Endometrial microvascular endothelial cells (primary cell): ENCODE measurements around the genes MFSD14B and FBP1.

DNA sequence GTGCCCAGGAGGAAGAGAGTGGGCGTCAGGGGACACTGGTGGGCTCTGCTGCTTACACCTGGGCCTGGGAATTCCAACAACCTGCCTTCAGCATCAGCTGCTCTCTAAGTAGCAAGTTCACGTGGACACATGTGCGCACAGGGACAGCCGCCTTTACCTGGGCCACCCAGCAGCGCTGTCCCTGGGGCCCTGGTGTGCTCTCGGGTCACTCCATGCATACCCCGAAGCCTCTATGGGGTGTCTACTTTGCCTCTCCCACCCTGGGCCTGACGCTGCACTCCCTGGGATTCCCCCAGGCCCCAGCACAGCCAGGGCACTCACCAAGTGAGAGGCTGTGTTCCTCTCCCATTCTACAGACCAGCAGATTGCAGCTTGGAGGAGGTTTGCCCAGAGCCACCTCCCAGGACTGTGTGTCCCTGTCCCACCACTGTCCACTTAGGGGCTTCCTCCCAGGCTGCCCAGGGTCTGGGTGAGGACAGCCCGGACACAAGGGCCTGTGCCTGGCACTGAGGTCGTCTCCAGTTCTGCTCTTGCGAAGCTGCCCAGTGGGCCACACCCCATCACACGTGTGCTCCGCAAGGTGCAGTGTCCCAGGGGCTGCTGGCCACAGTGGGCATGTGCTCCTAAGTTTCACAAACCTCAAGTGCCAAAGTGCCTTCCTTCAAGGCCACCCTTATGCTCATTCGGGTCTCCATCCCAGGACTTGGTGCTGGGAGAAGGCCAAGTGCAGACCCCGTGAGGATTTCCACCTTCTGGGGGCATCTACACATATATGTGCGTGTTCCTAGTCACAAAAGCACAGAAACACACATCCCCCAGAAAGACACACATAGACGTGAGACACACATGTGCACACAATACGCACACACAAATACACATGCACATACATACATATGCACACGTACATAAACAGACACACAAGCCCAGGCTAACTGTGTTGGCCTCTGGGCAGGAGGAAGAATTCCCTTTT is 5.8 kb downstream of the NINJ1 start:
- RAMPAGE, long total RNA = no peak

DNA sequence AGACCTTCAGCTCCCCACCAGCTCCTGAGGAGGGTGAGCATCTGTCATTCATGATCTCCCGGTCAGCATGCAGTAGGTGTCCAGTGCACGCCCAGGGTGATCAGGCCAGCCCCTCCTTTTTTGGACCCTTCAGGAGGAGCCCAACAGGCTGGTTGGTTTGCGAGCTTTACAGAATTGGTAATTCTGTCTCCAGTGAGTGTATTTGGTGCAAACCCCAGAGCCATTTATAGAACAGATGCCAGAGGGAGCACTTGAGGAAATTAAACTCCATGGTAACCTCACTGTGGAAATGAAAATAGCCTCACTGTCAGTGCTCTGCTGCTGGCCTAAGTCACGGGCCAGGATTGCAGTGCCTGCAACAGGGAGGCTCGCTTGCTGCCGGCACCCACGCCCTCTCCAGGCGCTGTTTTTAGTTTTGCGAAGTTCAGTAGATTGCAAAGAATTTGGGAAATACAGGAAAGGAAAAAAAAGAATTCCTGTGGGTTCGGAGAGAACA is 23.5 kb downstream of the WNK2 start:
- RAMPAGE, long total RNA = no peak

- RAMPAGE, long total RNA = no peak
These were observed 46.8 kb downstream of the WNK2 start for GRCh38 chr9:93230572-93231254.

- RAMPAGE, long total RNA = no peak
These were observed 11.0 kb upstream of the FAM120AOS start for GRCh38 chr9:93464291-93464882.

- RAMPAGE, long total RNA = no peak
These were observed 20.1 kb upstream of the PHF2 start for GRCh38 chr9:93556182-93556708.

DNA sequence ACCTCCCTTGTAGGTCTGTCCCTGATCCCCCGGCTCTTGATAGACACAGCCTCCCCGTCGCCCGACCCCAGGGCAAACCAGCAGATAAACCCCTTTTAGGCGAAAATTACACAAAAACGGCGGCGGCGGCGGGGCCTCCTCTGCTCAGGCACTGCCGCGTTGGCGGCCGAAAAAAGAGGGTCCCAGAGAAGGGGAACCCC is 3.0 kb upstream of the BARX1 start:
- RAMPAGE, long total RNA = no peak

DNA sequence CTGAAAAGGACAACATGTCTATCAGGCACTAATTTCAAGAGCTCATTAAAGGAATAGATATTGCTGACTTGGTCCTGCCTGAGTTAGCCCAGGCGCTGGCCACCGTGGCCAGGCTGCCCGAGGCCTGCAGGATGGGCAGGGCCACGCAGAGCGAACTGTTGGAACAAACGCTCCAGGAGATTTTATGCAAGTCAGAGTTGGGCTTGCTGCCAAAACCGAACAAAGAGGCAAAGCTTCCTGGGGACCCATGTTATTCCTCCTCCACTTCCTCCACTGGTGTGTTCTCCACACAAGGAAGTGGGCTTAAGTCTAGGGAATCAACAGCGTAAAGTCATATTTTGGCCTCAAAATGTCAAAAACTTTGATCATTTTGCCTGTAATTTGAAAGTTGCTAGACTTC is 72.7 kb downstream of the PTPDC1 start:
- RAMPAGE, long total RNA = no peak

GRCh38 chr9:94299443-94300441 is 28.7 kb downstream of the NUTM2F start:
- RAMPAGE, long total RNA = no peak

- RAMPAGE, long total RNA = no peak
These were observed at the start of gene MFSD14B for GRCh38 chr9:94374098-94375053. MFSD14B (plus strand) TSS chr9:94374569.

DNA sequence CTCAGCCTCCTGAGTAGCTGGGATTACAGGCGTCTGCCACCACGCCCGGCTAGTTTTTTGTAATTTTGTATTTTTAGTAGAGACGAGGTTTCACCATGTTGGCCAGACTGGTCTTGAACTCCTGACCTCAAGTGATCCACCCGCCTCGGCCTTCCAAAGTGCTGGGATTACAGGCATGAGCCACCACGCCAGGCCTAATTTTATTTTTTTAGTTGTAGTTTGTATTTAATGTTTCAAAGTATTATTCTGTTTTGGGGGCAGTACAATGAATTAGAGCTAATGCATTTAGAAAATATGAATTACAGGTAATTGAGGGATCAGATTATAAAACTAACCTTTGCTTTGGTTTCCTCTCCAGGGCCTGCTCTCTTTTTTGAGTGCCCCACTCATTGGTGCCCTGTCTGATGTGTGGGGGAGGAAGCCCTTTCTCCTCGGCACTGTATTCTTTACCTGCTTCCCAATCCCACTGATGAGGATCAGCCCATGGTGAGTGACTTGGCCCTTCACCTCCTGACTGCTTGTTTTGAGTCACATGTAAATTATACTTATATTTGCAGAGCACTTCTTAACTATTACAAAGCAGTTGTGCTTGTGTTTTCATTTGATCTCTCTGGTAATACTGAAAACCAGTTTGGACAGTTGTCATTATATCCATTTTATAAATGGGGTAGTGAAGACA is 63.8 kb downstream of the MFSD14B start:
- RAMPAGE, long total RNA = no peak

- RAMPAGE, long total RNA = no peak
These were observed 7.8 kb downstream of the FBP1 start for GRCh38 chr9:94631492-94631909.

- RAMPAGE, long total RNA = no peak
These were observed 6.3 kb downstream of the FBP1 start for GRCh38 chr9:94632652-94633762.

- RAMPAGE, long total RNA = no peak
These were observed at the start of gene FBP1 for GRCh38 chr9:94638886-94639699. FBP1 (minus strand) TSS chr9:94639518.

GRCh38 chr9:94666251-94667127 is 27.2 kb upstream of the FBP1 start:
- RAMPAGE, long total RNA = no peak

GRCh38 chr9:94734142-94734367 is 7.6 kb downstream of the AOPEP start:
- RAMPAGE, long total RNA = no peak

GRCh38 chr9:94864997-94865530 is 138.6 kb downstream of the AOPEP start:
- RAMPAGE, long total RNA = no peak

- RAMPAGE, long total RNA = no peak
These were observed 181.5 kb downstream of the AOPEP start for GRCh38 chr9:94907750-94908722.

DNA sequence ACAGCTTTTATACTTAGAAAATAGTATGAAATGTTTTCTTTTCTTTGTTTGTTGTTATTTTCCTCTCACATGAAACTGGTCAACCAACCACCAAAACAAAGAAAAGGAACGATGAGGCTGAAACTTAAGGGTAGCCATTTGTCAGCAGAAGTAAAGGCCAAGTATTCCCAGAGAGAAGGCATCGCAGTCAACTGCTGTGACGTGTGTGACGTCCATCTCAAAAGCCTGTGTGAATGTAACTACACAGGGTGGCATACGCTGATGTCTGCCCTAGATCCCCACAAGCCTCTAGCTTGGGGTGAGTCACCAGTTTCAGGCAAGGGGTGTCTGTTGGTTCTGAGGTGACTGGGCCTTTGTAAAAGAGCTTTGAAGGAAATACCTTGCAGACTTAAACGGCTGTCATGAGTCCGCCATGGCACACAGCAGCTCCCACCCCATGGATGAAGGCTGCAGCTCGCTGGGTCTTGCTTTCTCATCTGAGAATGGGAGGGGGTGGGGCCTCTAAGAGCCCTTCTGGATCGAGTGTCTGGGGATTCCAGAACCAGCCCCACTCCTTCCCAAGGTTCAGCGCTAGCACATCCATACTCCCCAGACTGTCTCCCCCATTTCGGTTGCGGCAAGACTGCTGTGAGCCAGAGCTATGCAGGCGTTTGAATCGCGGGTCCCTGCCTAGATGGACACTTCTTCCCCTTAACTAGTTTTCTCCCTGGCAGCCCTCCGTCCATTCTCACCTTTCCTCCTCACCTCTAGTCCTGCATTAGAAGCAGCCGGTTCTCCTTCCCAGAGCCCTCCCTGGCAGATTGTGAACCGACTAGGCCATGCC is 183.1 kb downstream of the AOPEP start:
- RAMPAGE, long total RNA = no peak

GRCh38 chr9:94945426-94945878 is 219.0 kb downstream of the AOPEP start:
- RAMPAGE, long total RNA = no peak

- RAMPAGE, long total RNA = no peak
These were observed 223.8 kb downstream of the AOPEP start for GRCh38 chr9:94950110-94950845.